A375 (cell line): Measurements from ENCODE around the gene STK32C.

GRCh38 chr10:128076519-128077175 lies 49.6 kb downstream of the MKI67 start:
- RAMPAGE, long total RNA: no peak

DNA sequence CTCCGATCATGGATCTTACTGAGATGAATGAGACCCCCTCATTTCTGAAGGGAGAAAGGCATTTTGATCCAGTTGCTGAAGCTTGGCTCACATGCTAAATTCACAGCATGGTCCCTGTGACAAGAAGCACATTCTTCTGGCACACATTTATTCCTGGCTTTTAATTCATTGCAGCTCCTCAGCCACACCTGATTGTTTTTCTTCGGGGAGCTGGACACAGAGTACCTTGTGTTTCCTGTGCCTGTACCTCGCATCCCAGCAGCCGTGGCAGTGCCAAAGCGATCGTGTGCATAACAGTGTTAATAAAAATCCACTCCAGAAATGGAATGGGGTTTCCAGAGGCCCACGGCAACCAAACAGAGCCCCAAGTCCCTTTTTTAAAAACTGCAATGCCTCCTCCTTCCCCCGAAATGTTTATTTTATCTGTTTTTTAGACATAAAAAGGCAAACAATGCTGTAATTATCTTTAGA lies 615.3 kb upstream of the MGMT start:
- RAMPAGE, long total RNA: no peak

- RAMPAGE, long total RNA: no peak
These were observed 143.9 kb downstream of the MGMT start for GRCh38 chr10:129610745-129611518.

DNA sequence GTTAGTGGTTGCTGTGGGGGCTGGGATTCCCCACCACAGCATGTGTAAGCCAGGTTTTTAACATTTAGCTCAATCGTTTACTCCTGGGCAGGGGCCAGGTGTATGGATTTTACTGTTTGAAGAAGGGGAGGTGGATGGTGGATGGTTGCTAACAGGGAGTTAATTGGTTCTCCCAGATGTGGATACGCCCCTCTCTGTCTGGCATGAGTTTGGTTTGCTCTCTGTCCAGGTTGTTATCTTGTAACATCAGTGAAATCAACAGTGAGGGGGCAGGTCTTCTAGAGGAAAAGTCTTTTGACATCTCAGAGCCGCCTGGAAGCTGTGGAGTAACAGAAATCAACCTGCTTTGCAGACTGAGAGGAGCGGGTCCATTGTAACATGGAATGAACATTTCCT lies 243.4 kb downstream of the MGMT start:
- RAMPAGE, long total RNA: no peak

DNA sequence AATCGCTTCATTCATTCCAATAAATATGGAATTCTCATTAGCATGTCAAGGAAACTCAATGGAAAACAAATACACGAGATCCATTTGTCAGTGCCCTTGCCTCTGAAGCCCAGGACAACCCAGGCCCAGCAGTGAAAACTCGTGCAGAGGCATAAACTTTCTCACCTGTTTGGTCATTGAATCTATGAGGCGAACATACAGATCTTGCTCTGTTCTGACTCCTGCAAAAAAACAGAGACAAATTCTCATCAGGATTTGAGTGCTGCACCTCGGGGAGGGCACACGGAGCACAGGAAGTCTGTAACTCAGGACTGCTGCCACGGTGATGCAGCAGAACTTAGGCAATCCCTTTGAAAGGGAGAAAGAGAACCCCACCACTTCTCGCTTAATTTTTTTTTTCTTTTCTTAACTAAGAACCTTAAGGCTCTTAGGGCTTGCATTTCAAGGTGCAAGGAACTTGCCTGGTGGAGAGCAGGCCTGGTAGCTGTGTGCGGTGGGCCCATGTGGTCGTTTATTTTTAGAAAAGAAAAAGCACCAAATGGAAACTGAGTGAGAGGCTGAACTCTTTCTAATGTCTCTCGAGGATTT lies 2.0 kb downstream of the EBF3 start:
- RAMPAGE, long total RNA: no peak

- RAMPAGE, long total RNA: no peak
These were observed 949 bp upstream of the EBF3 start for GRCh38 chr10:129964635-129965810.

DNA sequence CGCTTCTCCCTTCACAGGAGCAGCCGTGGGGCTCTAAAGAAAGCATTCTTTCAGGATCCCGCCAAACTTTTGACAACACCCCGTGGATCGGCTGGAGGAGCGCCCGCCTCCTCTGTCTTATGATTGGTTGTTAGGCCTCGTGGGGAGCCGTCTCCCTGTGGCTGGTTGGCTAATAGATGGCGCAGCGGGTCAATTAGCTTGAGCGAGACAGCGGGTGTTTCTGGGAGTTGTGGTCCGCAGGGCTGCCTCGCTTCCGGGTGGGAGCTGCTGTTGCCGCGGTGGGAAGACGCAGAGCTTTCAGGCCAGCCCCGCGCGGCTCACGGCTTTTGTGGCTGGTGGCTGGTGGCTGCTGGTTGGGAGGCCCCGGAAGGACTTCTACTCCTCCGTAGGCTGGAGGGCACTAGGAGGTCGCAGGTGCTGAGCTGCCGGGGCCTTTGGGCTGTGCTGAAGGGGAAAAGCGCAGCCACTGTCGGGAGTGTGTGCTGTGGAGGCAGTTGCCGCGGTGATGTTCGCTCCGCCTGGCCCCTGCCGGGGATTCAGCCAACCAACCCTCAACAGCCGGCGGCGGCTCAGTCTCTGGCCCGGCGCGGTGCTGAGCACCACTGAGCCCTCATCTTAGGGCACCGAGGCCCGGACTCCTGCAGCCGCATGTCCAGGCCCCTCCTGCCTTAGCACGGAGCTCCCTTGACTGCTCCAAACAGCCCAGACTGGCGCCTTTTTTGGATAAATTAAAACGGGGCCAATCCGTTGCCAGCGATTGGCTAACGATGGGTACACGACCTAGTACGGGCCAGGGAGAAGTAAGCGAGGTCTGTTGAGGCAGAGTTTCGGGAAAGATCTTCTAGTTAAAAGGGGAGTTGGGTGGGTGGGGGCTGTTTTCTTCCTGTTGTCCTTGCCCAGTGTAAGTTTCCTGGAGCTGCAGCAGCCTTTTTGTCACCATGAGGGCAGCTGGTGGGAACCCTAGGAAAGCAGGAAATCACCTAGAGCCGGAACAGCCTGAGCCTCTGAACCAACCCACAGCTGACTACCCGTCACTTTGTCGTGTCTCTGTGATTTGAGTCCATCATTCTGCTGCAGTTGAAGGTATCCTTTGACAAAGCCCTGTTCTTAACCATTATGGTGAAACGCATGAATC lies 771 bp upstream of the C10orf143 start:
- RAMPAGE, long total RNA: no peak

DNA sequence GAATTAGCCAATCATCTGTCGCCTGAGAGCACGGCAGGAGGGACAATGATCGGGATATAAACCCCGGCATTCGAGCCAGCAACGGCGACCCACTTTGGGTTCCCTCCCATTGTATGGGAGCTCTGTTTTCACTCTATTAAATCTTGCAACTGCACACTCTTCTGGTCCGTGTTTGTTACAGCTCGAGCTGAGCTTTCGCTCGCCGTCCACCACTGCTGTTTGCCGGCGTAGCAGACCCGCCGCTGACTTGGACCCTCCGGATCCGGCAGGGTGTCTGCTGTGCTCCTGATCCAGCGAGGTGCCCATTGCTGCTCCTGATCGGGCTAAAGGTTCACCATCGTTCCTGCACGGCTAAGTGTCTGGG lies 220.2 kb downstream of the GLRX3 start:
- RAMPAGE, long total RNA: no peak

DNA sequence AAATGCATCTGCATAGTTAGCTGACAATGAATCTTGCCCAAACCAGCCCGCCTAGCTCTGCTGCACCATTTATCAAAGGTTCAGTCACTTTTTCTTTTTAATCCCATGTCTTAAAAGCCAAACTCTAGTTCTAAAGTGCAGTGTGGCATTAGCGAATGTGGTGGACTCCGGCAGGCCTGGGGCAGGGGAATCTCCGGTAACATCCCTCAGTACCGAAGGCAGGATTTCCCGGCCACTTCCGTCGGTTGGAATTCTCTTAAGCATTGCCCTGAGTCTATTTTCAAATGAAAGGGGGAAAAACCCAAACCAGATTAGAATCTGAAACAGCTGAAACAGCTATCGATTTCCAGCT lies 1.0 kb downstream of the TCERG1L start:
- RAMPAGE, long total RNA: no peak

DNA sequence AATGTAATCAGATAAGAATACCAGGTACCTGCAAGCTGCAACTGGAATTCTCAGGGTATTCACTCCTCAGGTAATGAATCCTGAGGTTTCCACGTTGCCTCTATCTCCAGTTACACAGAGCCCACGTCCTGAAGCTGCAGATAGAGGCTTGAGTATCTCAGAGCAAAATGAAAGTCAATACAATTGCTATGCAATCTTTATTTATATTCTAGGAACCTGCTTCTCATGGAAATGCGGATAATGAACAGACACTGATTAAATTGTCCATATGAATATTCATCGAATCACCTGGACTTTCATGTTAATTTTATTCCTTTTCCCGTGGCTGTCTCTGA lies 95.6 kb upstream of the PPP2R2D start:
- RAMPAGE, long total RNA: no peak

GRCh38 chr10:131808976-131809410 lies 91.8 kb upstream of the PPP2R2D start:
- RAMPAGE, long total RNA: no peak

GRCh38 chr10:131910568-131910886 lies 9.7 kb downstream of the PPP2R2D start:
- RAMPAGE, long total RNA: no peak

- RAMPAGE, long total RNA: no peak
These were observed 29.6 kb upstream of the JAKMIP3 start for GRCh38 chr10:132035875-132036868.

DNA sequence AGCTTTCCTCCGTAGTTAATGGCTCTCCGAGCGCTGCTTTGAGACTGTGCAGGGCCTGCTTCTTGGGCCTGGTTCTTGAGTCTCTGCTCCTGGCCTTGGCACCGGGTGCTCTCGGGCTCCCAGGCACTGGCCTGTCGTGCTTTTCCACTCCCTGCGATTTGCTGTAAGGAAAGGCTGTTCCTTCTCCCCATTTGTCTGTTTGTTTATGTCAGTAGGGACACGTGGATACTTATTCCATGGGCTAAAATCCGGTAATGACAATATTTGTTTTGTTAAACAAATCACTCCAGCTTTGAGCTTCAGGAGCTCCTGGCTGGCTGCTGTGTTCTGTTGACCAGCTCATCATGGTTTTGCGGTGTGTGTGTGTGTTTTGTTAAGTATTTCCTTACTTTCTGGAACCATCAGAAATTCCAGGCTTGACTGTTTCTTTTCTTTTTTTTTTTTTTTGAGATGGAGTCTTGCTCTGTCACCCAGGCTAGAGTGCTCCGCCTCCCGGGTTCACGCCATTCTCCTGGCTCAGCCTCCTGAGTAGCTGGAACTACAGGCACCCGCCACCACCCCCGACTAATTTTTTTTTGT lies 17.4 kb upstream of the JAKMIP3 start:
- RAMPAGE, long total RNA: no peak

DNA sequence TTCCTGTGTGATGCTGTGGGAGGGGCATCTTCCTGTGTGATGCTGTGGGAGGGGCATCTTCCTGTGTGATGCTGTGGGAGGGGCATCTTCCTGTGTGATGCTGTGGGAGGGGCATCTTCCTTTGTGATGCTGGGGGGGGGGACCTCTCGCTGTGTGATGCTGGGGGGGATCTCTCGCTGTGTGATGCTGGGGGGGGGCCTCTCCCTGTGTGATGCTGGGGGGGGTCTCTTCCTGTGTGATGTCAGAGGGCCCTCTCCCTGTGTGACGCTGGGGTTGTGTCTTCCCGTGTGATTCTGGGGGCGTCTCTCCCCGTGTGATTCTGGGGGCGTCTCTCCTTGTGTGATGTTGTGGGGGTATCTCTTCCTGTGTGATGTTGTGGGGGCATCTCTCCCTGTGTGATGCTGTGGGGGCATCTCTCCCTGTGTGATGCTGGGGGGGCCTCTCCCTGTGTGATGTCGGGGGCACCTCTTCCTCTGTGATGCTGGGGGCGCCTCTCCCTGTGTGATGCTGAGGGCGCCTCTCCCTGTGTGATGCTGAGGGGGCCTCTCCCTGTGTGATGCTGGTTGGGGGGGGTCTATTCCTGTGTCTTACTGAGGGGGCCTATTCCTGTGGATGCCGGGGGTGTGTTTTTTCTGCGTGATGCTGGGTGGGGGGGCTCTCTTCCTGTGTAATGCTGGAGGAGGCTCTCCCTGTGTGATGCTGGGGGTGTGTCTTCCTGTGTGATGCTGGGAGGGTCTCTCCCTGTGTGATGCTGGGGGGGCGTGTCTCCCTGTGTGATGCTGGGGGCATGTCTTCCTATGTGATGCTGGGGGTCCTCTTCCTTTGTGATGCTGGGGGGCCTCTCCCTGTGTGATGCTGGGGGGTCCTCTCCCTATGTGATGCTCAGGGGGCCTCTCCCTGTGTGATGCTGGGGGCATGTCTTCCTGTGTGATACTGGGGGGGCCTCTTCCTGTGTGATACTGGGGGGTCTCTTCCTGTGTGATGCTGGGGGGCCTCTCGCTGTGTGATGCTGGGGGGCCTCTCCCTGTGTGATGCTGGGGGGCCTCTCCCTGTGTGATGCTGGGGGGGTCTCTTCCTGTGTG lies 27.6 kb upstream of the DPYSL4 start:
- RAMPAGE, long total RNA: no peak

DNA sequence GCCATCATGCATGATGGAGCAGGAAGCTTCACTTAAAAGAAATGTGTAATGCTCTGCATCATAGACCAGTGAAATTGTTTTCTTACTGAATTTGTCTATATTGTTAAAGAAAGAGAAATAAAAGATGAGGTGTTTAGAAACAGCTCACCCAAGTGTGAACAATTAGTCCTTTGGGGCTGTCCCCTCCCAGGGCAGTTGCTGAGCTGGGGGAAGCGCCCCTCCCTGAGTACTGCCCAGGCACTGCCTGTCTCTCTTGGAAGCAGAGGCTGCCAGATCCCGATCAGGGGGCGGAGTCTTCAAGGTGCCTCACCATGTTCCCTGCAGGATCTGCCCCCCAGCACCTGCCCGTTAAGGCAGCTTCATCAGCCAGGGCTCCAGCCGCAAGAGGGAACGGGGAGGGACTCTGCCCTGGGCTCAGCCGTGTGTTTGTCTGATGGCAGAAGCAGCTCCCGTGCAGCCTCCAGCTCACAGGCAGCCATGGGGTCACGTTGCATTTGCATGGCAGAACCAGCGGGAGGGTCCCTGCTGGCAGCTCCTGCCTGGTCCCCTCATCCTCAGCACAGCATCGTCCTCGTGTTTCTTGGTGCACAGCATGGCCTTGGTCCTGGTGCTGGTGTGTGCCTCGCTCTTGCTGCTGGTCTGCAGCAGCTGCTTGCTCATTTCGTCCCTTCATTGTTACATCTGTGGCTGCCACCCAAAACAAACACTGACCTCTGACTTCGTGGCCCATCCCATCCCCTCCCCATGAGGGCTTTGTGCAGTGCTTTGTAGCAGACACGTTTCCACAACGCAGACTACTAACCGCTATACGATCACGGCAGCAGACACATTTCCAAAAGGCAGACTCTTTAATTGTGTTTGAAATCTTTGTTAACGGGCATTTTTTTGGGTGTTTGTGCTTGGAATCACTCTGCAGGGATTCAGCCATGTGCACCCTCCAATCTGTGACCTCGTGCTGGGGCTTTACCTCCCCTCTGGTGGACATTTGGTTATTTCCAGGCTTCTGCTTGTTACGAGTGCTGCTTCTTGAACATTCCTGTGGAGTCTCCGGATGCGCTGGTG lies 10.6 kb upstream of the DPYSL4 start:
- RAMPAGE, long total RNA: no peak

DNA sequence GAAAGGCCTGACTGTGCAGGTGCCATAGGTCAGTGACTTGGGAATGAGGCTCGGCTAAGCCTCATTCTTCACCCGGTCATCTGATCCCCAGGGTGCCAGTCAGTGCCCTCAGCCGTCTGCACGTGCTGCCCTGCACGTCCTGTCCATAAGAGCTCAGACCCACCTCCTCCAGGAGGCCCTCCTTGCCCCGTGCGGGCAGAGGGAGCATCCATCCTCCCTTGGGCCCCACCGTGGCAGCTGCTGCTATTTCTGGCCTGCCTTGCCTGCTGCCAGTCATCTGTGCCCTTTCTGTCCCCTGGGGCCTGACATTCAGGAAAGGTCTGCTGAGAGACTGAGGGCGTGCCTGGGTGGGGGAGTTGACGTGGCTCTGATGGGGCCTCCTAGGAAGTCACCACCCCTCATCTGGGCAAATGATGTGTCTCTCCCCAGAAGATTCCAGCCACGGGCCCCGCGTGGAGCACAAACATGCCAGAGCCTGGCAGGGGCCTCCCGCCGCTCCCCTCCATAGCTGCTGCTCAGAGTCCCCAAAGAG lies 21.7 kb downstream of the DPYSL4 start:
- RAMPAGE, long total RNA: no peak

DNA sequence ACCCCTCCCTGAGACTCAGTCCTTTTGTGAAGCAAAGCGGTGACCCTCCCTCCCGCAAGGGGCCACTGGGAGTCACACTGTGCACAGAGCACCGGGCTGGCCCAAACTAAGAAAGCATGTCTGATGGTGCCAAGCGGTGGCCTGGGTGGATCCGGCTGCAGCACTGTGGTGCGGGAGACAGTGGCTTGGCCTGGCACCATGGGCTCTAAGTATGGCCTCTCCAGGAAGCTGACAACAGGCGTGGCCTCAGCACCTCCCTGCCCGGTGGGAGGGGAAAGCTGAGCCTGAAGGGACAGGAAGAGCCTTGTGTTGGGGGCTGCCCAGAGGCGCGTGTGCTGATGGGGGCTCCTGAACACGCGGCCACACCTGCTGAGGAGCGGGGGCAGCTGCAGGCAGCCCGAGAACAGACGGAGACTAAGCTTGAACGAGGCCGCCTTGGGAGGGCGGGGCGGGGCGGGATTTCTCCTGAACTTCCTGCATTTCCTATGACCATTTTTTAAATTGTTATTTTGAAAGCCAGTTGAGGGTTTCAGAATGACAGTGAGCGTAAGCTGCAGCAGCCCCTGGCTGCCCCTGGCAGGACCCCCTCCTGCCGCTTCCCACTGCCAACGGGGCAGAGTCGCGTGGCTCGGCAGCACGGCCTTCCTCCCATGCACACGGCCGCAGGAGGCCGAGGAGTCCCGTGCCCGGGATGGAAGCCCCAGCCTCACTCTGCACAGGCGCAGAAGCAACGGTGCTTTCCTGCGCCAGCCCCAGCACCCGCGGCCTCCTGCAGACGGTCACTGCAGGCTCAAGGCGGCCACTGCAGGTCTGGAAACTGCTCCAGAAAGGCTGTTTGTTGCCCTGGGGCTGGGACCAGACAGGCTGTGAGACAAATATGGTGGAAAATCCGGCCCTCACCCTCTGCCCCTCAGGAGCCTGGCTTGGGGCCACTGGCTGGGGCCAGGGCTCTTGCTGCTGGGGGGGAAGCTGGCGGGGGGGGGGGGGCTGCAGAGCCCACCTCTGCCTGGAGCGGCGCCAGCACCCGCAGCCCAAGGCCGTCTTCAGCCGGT lies 43.3 kb downstream of the DPYSL4 start:
- RAMPAGE, long total RNA: no peak

DNA sequence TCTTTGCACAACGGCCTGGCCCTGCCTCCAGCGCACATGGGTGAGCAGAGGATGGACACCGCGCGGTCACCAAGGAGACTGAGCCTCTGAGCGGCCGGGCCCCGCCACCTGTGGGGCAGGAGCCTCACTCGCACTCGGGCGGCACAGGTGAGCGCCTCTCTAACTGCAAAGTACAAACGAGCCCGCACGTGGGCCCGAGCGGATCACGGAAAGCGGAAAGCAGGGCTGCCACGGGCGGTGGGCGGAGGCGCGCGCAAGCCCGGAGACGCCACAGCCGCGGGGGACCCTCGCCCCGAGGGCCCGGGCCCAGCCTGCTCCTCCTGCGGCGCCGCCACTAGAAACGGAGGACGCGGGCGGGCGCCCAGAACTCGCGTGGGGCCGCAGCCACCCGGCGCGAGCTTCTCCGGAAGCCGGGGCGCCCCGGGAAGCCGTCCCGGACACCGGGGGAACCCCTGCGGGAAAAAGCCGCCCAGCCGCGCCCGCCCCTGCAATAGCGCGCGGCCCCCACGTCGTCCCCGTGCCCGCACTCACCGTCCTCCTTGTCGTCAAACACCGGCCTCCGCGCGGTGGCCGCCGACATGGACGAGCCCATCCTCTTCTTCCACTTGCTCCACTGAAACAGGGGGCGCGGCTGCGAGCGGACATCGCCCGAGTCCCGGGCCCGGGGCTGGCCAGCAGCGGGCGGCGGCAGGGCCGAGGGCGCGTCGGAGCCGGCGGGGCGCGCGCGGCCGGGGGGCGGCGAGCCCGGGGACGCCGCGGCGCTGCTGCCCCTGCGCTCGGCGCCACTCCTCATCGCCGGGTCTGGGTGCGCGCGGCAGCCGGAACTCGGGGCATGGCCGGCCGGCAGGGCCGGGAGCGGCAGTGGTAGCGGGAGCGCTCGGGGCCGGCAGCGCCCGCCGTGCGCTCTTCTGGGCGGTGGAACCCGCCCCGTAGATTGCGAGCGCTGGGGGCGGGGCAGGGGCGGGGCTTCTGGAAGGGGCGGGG lies at the start of gene STK32C:
STK32C (minus strand) TSS at position 910 of the 984 bp plus-strand sequence.
- RAMPAGE, long total RNA: no peak

GRCh38 chr10:132311223-132311695 lies 3.5 kb upstream of the STK32C start:
- RAMPAGE, long total RNA: no peak